Cerebellum (tissue), 5 donors: ENCODE measurements around the gene DPEP3.

DNA sequence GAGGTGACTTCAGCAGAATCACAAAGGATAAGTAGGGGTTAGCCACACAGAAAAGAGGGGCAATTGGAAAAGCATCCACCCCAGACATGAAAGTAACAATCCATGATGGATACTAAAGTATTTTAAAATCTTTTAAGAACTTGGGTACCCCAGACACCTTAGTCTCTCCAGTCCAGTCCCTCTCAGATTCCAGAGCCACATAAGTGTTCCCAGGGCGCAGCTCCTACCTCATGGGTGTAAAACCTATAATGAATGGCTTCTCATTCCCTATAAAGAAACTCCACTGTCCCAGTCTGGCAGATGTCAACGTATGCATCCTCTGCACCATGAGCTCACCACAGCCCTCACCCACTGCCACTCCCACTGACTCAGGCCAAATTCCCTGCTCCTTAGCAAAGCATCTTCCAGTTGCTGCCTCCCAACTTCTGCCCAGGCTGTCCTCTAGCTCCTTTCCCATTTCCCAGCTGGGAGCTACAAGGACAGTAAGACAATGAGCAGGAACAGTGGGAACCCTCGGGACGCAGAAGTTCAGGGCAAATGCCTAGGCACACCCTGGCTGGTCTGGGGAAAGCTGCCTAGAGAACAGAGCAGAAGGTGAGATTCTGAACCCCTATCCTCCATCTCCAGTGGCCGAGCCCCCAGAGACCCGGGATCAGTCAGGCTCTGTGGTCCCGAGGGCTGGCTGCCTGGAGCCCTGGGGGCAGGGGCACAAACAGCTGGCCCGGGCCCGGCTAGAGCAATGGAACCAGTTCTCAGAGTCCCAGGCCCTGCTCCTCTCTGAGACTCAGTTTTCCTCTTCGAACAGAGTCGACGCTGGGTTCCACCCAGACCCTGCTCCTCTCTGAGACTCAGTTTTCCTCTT, 9.1 kb upstream of the THAP11 start:
- PRO-cap, 3 experiments = no peak in any of the 3 experiments
- RAMPAGE, long total RNA = no peak

DNA sequence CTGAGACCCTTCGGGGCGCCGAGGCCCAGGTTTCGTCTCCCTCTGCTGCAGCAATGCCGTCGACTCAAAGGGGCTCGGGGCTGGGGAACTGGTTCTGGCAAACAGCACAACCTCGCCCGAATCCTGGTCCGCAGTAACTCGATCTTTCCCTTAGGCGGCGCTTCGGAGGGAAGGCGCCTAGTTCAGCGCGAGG, 420 bp upstream of the THAP11 start:
- PRO-cap, 3 experiments = peak in 3 of 3 experiments; most common minus-strand start position 125 of the sequence (in 3)
- RAMPAGE, long total RNA = no peak

- PRO-cap, 3 experiments = no peak in any of the 3 experiments
- RAMPAGE, long total RNA = no peak
Measured at GRCh38 chr16:67844264-67844900, 2.3 kb downstream of the THAP11 start.

- PRO-cap, 3 experiments = no peak in any of the 3 experiments
- RAMPAGE, long total RNA = no peak
Measured at GRCh38 chr16:67907400-67907797, 14.3 kb downstream of the PSKH1 start.

DNA sequence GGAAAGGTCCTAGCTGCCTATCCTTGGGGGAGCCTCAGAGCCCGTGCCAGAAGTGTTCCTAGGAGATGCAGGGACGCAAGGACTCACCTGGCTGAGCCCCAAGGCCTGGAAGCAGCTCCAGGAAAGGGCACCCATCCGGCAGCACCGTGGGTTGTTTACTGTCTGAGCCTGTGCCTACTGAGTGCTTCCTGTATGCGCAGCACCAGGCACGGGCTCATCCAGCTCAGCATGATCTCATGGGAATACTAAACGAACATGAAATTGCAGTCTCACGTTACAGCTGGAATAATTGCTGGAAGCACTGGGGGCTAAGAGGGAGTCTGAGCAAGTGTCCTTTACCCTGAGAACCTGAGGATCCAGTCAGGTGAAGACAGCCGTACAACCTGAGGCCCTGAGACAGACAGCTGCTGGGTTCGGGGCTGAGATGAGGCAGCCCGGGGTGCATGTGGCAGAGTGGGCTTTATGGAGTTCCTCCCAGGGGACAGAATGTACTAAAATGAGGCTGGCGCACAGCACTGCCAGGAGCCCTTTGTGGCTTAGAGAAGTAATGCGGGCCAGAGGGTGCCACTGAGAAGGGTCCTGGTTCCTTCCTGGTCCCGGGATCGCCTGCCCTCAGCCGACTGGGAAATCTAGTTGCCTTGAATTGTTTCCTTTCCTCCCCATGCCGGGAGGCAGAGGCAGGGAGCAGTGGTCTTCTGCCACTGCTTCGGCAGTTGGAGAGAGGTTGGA, 5.3 kb downstream of the CTRL start:
- PRO-cap, 3 experiments = no peak in any of the 3 experiments
- RAMPAGE, long total RNA = no peak

DNA sequence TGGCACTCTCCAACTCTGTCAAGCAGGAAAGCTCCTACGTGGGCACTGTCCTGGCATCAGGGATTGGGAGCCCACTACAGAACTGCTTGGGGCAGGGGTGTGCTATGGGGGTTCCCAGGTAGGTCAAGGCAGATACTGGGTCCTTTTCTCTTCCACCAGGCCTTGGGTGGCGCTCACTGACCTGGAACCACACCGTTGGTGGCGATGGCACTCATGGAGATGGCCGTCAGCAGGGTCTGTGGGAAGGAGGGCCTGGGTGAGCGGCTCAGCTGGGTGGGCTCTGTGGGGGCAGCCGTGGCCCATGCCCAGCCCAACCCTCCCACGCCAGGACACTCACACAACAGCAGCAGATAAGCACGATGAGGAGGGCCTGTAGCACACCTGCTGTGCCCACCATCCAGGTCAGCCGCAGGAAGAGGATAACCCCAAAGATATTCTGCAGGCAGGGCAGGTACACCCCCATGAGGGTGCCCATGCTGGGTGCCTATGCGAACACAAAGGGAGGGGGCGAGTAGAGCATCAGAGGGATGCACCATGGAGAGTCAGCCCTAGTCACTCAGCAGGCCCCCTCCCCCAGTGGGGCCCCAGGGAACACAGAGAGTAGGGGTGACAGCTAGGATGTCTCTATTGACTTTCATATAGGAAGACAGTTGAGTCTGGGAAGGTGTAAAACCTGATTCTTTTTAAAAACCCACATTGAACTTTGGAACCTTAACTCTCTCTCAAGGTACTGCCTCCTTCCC, 10.7 kb downstream of the SLC12A4 start:
- PRO-cap, 3 experiments = no peak in any of the 3 experiments
- RAMPAGE, long total RNA = no peak

DNA sequence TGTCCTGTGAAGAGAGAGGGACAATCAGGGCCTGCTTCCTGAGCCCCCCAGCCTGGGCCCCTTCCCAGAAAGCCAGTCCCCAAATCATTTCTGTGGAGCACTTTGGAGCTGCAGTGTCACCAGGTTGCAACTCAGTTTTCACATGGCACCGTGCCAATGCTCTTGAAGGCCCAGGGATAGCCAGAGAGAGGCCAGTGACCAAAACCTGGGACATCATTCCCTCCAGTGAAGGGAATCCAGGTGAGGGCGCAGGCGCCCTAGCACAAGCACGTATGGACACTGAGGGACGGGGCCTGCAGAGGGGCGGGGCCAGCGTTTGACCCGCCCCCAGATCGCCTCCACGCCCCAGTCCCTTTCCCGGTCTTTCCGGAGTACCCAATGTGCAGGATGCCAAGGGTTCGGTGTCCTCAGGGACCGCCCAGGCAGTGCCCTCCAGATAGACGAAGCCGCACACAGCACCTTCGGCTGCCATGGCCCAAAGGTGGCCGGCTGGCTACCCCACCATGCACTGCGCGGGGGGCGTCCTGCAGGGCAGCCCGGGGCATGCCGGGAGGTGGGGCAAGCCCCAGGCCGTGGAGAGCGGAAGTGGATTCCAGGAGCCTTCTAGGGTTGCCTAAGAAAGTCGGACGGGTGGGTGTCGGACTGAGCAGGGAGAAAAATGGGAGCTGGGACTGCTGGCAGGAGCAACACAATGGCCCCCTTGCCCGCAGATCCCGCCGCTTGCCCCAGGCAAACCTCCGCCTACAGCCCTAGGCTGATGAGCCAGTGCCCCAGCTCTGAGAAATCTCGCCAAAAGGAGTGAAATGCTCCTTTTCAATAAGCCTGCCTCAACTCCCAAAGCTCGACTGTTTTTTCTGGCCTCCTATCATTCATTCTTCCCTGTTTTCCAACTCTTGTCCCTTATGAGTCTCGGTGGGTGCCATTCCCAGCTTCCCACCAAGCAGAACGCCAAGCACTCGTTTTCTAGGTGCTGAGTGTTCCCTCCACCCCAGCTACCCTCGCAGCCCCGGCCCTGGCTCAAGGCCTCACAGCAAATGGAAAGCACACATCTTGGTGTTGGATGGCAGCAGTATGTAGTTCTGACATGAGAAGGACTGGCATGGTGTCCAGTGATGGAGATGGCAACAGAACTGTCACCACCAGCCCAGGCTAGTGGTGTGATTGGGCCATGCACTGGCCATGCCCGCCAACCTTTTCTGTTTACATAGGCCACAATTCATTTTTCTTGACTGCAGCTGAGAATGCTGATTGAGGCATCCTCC, 4.5 kb downstream of the SLC12A4 start:
- PRO-cap, 3 experiments = no peak in any of the 3 experiments
- RAMPAGE, long total RNA = no peak

DNA sequence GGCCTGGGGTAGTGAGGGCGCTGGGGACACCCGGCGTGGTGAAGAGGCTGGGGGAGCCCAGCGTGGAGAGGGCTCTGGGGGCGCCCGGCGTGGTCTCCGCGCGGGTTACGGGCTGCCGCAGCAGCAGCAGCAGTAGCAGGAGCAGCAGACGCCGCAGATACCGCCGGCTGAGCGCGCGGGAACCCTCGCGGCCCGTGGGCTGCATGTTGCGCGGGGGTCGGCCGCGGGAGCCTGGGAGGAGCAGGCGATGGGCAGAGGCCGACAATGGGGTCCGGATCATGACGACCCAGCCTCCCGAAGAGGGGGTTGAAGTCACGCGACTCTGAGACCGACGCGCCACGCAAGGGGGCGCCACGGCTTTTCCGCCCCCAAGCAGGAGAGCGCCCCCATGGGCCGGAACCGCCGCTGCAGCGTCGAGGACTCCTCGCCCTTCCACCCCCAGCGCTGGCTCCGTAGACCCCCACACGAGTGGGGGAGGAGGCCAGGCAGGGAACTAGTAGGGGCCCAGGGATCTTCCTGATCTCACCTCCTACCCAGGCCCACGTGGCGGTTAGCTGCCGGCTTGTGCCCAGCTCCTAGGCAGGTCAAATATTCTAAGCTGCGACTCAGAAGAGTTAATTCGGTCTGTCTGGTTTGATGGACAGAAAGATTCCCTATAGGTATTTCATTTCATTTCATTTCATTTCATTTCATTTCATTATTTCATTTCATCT, at the start of gene DPEP3:
DPEP3 (minus strand) TSS at position 324 of the 713 bp plus-strand sequence.
- PRO-cap, 3 experiments = no peak in any of the 3 experiments
- RAMPAGE, long total RNA = no peak

DNA sequence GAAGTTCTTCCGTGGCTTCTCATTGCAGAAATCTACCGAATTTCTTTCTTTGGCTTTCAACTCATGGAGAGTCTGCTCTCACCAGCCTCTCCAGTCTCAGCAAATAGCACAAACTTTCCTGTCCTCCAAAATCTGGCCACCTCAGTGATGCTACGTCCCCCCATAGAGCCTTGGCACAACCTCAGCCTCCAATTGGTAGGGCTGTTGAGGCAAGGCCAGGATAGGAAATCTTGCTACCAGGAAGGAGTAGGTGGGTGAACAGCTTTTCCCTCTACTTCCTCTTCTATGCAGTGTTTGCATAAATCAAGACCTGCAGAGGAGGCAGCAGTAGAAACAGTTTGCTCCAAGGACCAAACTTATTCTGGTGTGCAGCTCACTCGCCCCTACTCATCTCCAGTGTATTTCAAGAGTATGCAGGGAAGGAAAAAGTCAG, 678 bp upstream of the DPEP2 start:
- PRO-cap, 3 experiments = no peak in any of the 3 experiments
- RAMPAGE, long total RNA = no peak

GRCh38 chr16:68039951-68040206, 16.8 kb downstream of the DUS2 start:
- PRO-cap, 3 experiments = no peak in any of the 3 experiments
- RAMPAGE, long total RNA = no peak

GRCh38 chr16:68084113-68085091, 768 bp upstream of the NFATC3 start:
- PRO-cap, 3 experiments = peak in 2 of 3 experiments; most common plus-strand start chr16:68084773 (in 2); most common minus-strand start chr16:68084620 (in 1)
- RAMPAGE, long total RNA = no peak

DNA sequence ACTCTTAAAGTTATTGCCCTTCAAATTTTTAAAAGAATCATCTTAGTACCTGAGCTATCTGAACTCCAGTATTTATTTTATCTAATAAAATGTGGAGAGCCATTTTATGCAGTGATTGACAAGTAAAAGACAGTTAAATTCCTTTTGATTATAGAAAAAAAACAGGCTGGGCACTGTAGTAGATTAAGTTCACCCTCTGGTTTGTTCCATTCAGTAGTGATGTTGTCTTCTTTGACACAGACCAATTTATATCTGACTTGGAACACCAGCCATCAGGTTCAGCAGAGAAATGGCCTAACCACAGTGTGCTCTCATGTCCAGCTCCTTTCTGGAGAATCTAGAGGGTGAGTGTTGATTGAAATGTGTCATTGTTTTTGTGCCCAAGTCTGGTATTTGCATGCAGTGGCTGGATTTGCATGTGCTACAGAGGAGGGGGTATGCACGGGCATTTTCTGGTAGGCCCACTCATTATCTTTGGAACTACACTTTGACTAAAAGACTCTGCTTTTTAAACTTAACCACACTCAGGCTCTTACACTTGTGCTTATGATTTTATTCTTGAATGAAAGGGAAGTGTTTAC, 21.7 kb downstream of the ESRP2 start:
- PRO-cap, 3 experiments = no peak in any of the 3 experiments
- RAMPAGE, long total RNA = no peak

DNA sequence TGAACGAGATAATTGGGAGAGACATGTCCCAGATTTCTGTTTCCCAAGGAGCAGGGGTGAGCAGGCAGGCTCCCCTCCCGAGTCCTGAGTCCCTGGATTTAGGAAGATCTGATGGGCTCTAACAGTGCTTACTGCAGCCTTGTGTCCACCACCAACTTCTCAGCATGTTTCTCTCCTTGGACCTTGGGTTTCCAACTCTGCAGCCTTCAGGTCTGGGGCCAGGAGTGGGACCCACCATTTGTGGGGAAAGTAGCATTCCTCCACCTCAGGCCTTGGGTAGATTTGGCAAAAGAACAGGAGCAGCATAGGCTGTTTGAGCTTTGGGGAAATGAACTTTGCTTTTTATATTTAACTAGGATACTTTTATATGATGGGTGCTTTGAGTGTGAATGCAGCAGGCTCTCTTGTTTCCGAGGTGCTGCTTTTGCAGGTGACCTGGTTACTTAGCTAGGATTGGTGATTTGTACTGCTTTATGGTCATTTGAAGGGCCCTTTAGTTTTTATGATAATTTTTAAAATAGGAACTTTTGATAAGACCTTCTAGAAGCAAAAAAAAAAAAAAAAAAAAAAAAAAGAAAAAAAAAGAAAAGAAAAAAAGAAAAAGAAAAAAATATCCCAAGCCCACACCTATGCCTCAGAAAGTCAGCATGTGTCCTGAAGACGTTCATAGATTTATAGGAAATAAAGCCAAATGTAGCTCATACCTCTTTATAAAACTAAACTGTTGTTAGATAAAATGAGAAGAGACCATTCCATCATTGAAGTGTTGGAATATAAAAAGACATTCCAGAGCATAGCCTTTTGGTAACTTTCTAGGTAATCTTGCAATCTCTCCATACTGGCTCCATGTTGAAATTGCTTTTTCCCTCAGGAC, 9.3 kb downstream of the ESRP2 start:
- PRO-cap, 3 experiments = no peak in any of the 3 experiments
- RAMPAGE, long total RNA = no peak

DNA sequence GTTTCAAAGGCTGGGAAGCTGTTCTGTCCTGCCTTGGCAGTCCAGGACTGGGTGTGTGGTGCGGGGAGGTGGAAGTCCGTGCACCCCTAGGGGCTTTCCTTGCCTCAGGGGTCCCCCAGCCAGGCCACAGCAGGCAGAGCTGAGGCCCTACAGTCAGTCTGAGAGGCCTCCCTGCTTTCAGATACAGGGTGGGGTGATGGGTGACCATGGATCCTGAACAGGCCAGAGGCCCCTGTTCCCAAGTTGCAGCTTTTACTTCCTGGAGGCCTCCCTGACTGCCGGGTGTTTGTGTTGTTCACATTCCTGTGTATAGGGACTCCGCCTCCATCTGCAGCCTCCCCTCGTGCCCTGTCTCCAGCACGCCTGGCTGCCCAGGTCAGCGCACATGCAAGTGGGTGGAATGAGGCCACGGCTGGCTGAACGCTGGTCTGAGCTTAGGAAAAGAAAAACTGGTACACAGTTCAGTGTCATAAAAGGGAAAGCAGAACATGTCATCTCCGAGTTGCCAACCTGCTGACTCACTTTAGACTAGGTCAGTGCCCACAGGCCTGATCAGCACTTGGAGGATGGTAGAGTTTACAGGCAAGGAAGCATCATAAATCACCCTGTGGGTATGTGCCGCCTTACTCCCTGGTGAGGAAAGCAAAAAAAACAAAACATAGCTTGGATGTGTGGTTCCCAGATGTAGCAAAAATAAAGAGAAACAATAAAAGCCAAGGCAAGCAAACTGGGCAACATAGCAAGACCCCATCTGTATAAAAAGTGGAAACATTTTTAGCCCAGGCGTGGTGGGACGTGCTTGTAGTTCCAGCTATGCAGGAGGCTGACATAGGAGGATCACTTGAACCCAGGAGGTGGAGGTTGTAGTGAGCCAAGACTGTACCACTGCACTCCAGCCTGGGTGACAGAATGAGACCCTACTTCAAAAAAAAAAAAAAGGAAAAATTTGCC, 6.2 kb upstream of the SLC7A6 start:
- PRO-cap, 3 experiments = no peak in any of the 3 experiments
- RAMPAGE, long total RNA = no peak

DNA sequence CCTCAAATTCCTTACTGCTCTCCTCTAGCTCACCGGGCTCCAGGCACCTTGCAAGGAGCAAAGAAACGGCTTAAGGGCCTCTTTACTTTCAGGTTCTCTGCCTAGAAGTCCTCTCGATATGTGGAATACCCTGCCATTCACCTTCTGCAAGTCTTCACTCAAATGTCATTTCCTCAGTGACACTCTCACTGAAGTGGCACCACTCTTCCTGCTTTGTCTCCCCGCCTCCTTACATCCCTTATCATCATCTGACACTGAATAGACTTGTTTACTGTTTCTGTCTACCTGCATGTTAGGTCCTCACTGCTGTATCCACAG, 965 bp downstream of the SLC7A6OS start:
- PRO-cap, 3 experiments = no peak in any of the 3 experiments
- RAMPAGE, long total RNA = no peak

GRCh38 chr16:68375193-68375596, 64.4 kb downstream of the PRMT7 start:
- PRO-cap, 3 experiments = peak in 3 of 3 experiments; most common minus-strand start chr16:68375437 (in 3)
- RAMPAGE, long total RNA = no peak

DNA sequence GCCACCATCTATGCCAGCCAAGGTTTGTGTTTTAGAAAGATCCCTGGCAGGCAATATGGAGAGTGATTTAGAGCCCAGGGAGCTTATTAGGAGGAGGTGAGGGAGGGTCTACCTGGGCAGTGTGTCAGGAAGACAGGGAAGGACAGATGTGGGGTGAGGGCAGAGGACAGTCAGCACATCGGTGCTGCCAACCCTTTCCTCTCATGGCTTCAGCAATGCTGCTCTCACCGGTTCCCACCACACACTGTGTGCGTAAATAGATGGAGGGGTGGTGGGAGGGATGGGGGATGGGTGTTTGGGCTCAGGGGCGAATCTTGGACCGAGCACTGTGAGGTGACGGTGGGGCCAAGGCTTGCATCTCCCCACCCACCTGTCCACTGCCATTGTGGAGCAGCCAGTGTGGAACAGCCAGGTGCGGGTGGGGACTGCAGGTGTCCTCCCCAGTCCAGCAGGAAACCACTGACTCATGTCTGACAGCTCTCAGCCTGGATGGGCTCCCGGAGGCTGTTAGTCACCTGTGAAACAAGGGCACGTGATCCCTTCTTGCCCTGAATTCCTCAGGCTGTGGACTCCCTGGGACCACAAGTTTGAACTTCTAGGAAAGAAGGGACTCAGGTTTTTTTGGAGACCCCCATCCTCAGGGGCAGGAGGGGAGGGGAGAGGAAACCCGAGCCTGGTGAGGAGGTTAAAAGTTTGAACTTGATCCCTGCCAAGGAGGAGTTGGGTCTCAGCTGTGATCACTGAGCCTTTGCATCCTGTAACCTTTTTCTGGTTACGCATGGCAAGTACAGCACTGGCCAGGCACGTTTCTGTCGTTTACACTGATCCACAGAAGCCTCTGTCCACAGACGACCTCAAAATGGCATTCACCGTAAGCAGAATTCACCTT, 42.7 kb upstream of the SMPD3 start:
- PRO-cap, 3 experiments = no peak in any of the 3 experiments
- RAMPAGE, long total RNA = no peak

- PRO-cap, 3 experiments = no peak in any of the 3 experiments
- RAMPAGE, long total RNA = no peak
Measured at GRCh38 chr16:68548918-68549258, 9.8 kb downstream of the ZFP90 start.

DNA sequence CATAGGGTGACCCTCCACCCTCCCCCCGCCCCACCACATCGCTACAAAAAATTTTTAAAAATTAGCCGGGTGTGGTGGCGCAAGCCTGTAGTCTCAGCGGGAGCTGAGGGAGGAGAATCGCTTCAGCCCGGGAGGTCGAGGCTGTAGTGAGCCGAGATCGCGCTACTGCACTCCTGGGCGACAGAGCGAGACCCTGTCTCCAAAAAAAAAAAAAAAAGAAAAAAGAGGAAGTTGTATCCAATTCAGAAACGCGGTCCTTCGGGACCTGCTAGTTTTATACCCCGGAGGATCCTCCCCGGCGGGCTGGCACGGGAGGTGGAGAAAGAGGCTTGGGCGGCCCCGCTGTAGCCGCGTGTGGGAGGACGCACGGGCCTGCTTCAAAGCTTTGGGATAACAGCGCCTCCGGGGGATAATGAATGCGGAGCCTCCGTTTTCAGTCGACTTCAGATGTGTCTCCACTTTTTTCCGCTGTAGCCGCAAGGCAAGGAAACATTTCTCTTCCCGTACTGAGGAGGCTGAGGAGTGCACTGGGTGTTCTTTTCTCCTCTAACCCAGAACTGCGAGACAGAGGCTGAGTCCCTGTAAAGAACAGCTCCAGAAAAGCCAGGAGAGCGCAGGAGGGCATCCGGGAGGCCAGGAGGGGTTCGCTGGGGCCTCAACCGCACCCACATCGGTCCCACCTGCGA, 432 bp upstream of the CDH3 start:
- PRO-cap, 3 experiments = no peak in any of the 3 experiments
- RAMPAGE, long total RNA = no peak

DNA sequence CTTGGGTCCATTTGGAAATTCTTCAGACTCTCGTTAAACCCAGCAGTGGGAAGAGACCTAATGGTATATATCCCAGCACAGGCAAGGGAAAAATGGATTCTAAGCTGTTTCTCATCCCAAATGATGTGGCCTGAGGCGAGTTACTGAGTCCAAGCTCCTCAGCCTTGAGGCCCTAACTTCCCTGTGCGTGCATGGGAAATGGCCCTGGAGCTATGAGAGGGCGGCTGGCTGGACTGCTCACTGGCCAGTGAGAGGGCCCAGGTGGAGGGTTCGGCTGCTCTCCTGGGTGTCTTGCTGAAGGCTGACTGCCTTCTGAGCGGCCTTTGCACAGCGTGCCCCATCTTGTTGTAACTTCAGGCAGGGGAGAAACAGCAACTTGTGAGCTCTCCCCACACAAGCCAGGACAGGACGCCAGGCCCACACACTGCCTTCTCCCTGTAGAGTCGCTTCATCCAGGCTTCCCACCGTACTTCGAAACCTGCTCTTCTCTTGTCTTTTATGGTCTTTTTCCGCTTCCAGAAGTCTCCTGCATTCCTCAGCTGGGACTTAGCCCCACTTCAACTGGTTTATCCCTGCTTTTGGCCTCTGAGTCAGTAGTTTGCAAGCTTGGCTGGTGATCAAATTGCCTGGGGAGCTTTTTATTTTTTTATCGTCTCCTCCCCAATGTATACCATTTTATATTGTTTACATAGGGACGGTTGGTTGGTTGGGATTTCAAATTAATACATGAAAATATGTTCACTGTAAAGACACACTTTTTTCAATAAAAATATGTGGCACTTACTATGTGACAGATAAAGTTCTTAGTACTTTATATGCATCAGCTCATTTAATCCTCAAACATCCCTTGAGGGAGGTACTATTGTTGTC, 13.4 kb downstream of the CDH3 start:
- PRO-cap, 3 experiments = no peak in any of the 3 experiments
- RAMPAGE, long total RNA = no peak